ENCODE measurements around a stretch of chr6.

- RAMPAGE, long total RNA: no peak
- RRBS: no CpG with 5 or more reads among the region's 4 CpGs
Measured at GRCh38 chr6:106529945-106530590, 99.2 kb downstream of the RTN4IP1 start.

GRCh38 chr6:106541042-106541241 is 88.4 kb downstream of the RTN4IP1 start:
- RAMPAGE, long total RNA: no peak
- RRBS: no CpG with 5 or more reads among the region's 6 CpGs

- RAMPAGE, long total RNA: no peak
- RRBS: no CpG with 5 or more reads among the region's 7 CpGs
Measured at GRCh38 chr6:106575177-106575376, 54.2 kb downstream of the RTN4IP1 start.

GRCh38 chr6:106626066-106626922 is 3.0 kb downstream of the RTN4IP1 start:
- RAMPAGE, long total RNA: no peak
- RRBS: no CpG with 5 or more reads among the region's 4 CpGs

GRCh38 chr6:106728179-106728668 is 98.8 kb downstream of the QRSL1 start:
- RAMPAGE, long total RNA: no peak
- RRBS: no CpG with 5 or more reads among the region's 4 CpGs

GRCh38 chr6:106730633-106731880 is 101.7 kb downstream of the QRSL1 start:
- RAMPAGE, long total RNA: no peak
- RRBS: no CpG with 5 or more reads among the region's 13 CpGs

- RAMPAGE, long total RNA: no peak
- RRBS: no CpG with 5 or more reads among the region's 5 CpGs
Measured at GRCh38 chr6:106750579-106751108, 121.3 kb downstream of the QRSL1 start.

GRCh38 chr6:106783328-106784580 is 154.4 kb downstream of the QRSL1 start:
- RAMPAGE, long total RNA: no peak
- RRBS: no CpG with 5 or more reads among the region's 5 CpGs

DNA sequence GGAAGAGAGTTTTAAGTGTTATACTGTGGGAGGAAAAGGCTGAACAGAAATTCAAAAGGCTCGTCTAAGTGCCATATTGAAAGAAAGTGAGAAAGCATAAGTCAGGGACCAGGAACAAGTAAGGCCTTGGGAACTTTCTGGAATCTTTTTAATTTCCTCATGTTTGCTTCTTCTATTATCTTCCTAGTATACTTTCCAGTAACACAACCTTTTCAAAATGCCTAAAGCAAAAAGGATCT is 61.6 kb downstream of the CD24 start:
- RAMPAGE, long total RNA: no peak
- RRBS: no CpG with 5 or more reads among the region's 1 CpG

DNA sequence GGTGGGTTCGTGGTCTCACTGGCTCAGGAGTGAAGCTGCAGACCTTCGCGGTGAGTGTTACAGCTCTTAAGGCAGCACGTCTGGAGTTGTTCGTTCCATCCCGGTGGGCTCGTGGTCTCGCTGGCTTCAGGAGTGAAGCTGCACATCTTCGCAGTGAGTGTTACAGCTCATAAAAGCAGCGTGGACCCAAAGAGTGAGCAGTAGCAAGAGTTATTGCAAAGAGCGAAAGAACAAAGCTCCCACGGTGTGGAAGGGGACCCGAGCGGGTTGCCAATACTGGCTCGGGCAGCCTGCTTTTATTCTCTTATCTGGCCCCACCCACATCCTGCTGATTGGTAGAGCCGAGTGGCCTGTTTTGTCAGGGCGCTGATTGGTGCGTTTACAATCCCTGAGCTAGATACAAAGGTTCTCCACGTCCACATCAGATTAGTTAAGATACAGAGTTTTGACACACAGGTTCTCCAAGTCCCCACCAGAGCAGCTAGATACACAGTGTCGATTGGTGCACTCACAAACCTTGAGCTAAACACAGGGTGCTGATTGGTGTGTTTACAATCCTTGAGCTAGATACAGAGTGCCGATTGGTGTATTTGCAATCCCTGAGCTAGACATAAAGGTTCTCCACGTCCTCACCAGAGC is 95.8 kb downstream of the PDSS2 start:
- RAMPAGE, long total RNA: no peak
- RRBS: no CpG with 5 or more reads among the region's 22 CpGs

- RAMPAGE, long total RNA: no peak
- RRBS: no CpG with 5 or more reads among the region's 3 CpGs
Measured at GRCh38 chr6:107442534-107443024, 16.8 kb downstream of the PDSS2 start.

DNA sequence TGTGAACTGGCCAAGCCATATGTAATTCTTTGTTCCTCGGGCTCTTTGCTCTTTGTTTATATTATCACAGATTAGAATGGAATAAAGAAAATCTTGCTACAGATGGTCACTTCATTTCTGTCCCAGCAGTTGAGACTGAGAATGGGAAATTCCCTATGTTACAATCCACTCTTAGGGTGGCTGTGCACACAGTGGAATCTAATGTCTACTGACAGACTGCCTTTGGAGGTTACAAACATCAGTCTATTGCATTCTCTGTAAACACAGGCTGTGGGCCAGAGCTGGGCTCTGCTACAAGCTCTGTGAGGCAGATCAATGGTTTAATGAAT is 50.4 kb downstream of the SOBP start:
- RAMPAGE, long total RNA: no peak
- RRBS: no CpG with 5 or more reads among the region's 1 CpG

DNA sequence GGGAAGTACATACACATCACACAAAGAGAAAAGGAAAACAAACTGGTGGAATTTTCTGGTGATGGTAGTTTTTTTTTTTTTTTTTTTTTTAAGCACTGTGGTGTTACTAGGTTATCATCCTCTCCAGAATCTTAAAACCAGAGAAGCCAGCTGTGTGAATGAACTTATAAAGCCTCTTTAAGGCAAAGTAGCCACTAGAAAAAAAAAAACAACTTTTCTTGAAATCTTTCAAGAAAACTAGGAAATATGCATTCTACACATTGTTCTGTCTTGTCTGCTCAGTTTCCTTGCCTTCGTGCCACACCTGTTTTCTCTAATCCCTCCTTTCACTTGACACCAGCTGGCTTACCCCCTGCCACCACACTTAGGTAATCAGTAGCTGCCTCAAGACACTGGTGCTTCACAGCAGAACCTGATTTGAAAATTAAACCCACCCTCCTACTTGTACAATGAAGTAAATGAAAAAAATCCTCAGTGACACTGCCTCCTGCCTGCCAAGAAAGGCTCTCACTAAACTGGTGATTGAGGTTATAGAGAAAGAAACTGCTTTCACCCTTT is 45.7 kb upstream of the SCML4 start:
- RAMPAGE, long total RNA: no peak
- RRBS: no CpG with 5 or more reads among the region's 1 CpG

DNA sequence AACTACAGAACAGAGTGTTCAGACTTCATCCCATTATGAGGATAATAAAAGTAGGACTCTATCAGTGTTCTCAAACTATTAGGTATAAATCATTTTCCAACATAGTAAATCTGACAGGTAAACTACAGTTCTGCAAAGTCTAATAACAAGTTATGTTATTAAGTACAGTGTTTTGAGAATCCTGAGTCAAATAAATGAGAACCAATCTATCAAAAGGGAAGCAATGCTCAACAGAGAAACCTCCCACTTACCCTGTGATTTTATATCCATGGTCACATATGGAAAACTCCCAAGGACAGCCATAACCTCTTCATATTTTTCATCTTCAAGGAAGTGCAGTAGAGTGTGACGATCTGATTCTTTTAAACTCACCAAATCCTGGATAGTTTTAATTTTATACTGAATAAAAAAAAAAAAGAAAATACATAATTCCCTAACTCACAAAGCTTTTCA is 56.9 kb downstream of the SEC63 start:
- RAMPAGE, long total RNA: no peak
- RRBS: no CpG with 5 or more reads among the region's 1 CpG

DNA sequence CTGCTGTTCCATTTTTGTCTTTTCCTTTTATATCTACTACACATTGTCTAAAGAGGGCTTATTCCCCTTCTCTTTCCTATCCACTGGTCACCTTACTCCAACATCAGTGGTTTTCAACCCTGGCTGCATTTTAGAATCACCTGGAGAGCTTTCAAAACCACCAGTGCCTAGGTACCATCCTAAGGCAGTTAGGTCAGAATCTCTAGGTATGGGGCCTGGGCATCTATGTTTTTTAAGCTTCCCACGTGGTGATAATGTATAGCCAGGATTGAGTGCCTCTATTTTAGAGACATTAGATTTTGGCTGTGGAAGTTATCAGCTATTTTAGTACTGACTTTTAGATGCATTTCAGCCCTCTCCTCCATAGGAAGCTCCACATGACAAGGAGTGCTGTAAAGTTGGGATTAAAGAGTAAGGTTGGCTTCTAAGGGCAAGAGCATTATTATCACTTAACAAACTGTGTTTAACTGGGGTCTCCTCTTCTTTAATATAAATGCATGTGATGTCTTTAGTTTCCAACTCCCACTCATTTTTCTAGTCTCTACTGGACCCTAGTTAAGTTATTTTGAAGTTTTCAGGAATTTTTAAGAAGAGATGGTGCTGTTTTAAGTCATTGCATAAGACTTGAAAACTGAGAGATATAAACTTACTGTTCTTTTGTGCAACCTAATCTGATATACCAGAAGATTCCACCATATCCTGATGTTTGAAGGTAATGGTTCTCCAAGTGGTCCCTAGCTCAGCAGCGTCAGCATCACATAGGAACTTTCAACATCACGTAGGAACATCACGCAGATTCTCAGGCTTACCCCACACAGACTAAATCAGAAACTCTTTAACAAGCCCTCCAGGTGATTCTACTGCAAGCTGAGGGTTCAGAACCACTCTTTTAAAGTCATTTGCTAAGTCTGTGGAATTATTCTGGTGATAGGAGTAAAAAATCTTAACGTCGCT is 17.0 kb downstream of the FOXO3 start:
- RAMPAGE, long total RNA: no peak
- RRBS: no CpG with 5 or more reads among the region's 6 CpGs

DNA sequence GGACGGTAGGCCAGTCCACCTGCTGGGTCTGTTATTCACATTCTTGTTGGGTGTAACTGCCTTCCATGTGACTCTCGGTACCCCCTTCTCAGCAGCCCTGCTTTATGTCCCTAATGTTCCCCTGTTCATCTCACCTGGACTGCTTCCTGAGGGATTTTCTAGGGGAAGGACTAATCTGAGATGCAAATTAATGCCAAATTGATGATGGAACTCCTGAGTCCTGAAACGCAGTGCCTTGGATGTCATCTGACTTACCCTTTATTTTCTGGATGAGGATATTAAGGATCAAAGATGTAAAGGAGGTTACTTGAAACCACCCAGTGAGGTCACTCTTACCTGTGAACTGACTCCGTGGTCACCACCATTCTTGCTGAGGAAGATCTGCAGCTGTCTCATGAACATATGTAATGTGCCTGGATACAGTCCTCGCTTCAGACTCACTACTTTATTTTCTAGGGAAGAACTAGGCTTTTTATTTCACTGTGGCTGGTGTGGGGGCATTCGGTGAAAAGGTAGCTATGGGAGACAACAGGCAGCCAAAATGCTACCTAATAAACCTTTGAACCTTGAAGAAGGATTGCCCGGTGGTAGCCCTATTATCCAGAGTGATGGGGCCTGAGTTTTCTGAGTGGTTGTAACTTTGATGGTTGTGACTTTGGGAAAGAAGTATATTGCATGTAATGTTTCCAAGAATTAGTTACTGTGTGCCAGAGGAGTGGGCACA is 22.2 kb downstream of the FOXO3 start:
- RAMPAGE, long total RNA: no peak
- RRBS: no CpG with 5 or more reads among the region's 7 CpGs

DNA sequence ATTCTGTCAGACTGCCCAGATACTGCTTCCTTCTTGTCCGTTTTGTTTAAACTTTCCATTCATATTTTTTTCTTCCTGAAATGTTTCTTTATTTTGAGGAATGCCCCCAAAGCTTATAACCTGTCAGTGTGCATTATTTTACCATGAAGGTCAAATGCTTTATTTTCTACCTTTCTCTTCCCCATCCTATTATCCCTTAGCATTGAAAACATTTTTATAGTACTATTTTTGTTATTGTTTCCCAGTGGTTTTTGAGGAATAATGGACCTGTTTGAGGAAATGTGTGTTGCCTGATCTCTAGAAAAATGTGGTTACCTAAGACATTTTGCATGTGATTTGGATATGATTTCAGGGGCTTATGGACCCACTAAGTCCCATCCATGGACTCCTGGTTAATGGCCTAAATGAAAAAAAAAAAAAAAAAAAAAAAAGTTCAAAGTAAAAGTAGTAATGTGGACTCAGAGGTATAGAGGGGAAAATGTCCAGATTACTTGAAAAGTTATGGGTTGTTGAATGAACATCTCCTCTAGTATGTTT is 35.3 kb downstream of the FOXO3 start:
- RAMPAGE, long total RNA: no peak
- RRBS: no CpG with 5 or more reads among the region's 1 CpG

DNA sequence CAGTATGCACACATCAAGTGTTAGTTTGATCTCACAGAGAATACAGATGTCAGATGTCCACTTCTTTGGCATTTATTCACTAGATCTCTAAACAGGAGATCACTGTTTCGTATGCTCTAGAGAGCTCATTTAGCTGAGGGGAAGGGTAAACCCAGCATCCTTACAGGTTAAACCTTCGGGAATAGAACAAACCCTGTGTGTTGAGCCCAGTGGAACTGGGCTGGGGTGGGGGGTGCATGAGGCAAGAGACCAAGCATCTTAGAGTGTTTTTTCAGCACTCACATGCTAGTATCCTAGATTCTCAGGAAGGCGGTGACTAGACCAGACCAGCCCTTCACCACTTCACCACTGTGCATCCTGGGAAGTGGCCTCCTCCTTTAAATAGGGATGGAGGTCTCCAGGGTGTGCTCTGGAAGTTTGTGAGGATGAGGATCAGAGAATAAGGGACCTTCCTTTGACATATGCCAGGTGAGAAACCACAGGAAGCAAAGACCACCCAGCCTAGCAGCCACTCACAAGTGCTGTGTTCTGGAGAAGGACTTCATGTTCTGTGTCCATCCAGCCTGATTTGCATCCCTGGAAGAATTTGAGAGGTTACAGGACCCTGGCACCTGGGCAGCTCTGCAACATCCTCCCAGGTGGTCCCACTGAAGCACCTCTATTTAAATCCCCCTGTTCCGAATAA is 75.7 kb downstream of the FOXO3 start:
- RAMPAGE, long total RNA: no peak
- RRBS: no CpG with 5 or more reads among the region's 4 CpGs

DNA sequence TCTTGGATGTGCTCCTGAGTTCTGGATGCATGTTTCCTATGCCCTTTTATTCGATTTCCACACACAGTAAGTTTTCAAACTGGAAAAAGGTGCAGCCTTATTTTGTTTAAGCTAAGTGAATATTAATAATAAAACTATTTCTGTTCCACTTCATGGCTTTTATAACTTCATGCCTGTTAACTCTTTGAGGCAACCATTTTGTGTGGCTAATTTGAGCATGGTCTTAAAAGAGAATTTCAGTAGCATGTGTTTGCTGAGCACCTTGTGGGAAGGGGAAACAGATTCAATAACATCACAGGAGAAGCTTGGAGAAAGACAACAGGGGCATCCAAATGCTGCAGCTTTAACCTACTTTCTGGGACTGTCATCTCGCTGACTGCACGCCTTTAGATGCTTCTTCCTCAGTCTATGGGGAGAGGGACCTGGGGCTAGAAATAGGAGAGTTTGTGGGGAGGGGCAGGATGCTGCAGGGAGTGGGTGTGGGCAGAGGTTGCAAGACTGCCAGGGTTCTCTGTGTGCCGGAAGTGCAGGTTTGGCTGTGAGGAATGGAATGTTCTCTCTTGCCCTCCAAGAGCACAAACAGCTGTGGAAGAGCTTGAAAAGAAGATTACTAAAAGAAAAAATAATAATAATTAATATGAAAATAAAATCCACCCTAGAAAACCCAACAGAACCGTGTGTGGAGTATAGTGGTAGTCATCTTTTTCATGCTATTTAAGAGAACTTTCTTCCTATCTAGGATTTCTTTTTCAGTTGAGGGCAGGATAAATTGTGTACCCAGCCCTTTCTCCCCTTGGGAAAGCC is 93.2 kb downstream of the FOXO3 start:
- RAMPAGE, long total RNA: no peak
- RRBS: no CpG with 5 or more reads among the region's 5 CpGs

GRCh38 chr6:108661355-108661955 is 100.7 kb downstream of the FOXO3 start:
- RAMPAGE, long total RNA: no peak
- RRBS: no CpG with 5 or more reads among the region's 2 CpGs